Mesothelial cell of epicardium (in vitro differentiated cells): ENCODE data around the gene MRPL12.

DNA sequence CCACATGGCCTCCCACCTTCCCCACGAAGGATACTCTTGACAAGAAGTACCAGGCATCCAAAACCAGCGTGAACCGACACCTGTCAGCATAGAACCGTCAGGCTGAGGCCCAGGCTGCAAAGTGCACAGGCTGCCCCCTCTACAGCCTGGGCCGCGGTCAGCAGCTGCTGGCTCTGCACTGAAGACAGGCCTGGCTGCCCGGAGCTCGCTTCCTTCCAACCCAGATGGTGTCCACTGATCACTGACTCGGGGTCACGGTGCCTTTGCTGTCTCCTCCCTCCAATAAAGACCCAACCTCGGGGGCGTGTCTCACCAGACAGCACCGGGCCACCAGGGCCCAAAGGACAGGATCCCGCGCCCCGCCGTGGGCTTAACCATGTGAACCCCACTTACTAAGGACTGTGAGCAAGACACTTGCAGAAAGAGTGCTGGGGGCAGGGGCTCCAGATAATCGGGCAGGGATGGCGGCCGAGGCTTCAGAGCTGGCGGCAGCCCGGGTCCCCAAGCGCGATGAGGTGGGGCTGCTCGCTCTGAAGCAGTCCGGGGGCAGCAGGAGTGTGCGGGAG lies 731 bp downstream of the FAAP100 start:
- PRO-cap, result no peak

GRCh38 chr17:81551905-81552273 lies 264 bp downstream of the FAAP100 start:
- PRO-cap, result no peak

DNA sequence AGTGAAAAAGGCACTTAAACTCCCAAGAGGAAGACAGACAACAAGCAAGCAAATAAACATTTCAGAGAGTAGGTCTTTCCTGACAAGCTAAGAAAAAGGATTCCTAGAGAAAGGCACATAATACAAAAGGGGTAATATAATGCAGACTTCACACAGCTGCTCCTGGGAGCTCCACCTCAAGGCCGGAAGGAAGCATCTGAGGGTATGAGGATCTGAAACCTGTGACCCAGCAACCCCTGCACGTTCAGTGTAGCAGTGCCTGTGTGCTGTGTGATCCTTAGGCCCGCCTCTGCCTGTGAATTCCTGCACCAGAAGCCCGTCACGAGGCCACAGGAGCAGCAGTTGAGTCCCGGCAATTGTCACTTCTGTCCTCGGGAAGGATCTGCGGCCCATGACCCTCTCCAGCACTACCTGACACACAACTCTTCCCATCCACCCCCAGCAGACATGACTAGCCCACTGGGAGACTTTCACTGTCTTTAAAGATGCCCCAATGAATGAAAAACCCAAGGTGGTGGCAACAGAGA lies 38.5 kb downstream of the NPLOC4 start:
- PRO-cap, result no peak

DNA sequence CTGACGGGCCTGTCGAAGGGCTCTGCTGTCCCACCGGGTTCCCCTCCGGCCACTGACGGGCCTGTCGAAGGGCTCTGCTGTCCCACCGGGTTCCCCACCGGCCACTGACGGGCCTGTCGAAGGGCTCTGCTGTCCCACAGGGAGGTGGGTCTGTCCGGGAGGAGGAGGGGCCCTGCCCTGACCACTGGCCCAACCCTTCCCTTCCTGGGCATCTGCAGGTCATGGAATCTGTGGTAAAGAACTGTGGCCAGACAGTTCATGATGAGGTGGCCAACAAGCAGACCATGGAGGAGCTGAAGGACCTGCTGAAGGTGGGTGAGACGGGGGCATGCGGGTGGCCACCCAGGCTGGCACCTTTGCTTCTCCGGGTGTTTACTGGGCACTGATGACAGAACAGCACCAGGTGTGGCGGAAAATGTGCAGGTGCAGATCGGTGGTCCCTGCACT lies 3.0 kb downstream of the HGS start:
- PRO-cap, result no peak

GRCh38 chr17:81689443-81690491 lies 6.0 kb downstream of the HGS start:
- PRO-cap, result no peak

DNA sequence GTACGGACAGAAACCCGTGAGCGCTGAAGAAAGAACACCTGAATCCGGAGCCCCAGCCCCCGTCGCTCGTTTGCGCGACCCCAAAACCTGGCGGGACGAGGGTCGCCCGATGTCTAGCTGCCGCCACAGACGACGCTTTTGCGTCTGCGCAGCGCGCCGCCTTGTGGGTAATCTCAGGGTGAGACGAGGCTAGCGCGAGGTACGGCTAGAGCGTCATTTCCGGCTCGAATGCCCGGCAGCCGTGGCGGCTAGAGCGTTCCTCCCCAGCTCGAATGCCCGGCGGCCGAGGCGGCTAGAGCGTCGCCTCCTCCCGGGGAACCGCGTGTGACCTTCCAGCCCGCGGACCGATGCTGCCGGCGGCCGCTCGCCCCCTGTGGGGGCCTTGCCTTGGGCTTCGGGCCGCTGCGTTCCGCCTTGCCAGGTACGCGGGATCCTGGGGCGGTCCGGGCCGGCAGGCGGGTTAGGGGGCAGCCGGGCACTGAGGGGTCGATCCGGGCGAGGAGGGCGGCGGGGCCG lies at the start of gene MRPL12:
TSS of gene MRPL12 (plus strand) at position 213 of the 516 bp plus-strand sequence.
- PRO-cap, result bidirectional peak, plus-strand start at position 260 of the sequence, minus-strand start at position 148 of the sequence

- PRO-cap, result no peak
Measured at GRCh38 chr17:81822482-81823266, 10.4 kb downstream of the MCRIP1 start.

DNA sequence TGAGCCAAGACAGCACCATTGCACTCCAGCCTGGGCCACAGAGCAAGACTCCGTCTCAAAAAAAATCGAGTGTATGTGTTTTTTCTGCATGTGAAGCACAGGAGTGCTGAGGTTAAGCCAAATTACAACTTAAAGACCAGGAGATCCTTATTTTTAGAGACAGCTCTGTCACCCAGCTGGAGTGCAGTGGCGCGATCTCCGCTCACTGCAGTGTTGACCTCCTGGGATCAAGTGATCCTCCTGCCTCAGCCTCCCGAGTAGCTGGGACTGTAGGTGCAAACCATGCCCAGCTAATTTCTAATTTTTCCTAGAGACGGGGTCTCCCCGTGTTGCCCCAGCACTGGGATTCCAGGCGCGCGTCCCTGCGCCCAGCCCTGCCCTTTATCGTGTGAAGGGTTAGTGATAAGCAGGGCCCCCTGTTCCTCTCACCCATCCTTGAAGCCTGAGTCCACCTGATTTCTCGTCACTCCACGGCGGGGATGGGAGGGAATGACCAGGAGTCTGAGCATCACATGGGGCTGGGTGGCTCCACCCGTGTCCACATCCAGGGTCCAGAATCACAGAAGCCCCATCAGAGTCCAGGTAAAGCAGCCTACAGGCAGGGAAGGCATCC lies 7.6 kb upstream of the PPP1R27 start:
- PRO-cap, result no peak

DNA sequence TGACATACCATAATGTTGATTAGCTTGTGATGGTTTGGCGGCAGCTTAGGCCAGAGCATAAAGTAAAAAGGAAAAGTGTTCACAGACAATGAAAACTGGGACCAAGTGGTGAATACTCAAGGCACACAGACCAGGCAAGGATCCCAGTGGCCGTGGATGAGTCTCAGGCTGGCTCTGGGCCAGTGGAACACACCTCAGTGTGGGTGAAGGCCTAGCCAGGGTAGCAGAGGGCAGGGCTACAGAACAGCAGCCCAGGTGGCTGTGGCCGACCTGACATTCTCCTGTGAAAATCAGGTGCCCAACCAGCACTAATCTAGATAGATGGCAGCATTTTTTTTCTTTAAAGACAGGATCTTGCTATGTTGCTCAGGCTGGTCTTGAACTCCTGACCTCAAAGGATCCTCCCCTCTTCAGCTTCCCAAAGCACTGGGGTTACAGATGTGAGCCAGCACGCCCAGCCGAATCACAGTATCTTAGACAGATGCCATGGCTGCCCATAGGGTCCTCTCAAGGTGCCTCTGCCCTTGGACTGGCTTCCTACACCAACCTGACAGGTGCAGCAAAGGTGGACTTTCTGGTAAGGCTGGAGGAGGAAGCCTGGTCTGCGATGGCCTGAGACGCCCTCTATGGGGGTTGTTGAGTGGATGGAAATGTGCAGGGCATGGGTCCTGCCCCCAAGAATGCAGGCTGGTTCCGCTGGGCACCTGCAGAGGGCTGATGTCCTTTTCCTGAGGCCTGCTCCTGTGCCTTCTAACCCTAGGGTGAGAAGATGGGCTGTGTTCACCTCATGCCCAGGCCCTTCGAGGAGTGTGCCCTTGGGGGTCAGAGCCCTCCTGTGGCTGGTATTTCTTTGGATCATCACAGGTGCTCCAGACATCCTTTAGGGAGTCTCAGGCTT lies 3.7 kb upstream of the P4HB start:
- PRO-cap, result no peak

- PRO-cap, result no peak
Measured at GRCh38 chr17:81905820-81906285, 3.8 kb downstream of the NPB start.

DNA sequence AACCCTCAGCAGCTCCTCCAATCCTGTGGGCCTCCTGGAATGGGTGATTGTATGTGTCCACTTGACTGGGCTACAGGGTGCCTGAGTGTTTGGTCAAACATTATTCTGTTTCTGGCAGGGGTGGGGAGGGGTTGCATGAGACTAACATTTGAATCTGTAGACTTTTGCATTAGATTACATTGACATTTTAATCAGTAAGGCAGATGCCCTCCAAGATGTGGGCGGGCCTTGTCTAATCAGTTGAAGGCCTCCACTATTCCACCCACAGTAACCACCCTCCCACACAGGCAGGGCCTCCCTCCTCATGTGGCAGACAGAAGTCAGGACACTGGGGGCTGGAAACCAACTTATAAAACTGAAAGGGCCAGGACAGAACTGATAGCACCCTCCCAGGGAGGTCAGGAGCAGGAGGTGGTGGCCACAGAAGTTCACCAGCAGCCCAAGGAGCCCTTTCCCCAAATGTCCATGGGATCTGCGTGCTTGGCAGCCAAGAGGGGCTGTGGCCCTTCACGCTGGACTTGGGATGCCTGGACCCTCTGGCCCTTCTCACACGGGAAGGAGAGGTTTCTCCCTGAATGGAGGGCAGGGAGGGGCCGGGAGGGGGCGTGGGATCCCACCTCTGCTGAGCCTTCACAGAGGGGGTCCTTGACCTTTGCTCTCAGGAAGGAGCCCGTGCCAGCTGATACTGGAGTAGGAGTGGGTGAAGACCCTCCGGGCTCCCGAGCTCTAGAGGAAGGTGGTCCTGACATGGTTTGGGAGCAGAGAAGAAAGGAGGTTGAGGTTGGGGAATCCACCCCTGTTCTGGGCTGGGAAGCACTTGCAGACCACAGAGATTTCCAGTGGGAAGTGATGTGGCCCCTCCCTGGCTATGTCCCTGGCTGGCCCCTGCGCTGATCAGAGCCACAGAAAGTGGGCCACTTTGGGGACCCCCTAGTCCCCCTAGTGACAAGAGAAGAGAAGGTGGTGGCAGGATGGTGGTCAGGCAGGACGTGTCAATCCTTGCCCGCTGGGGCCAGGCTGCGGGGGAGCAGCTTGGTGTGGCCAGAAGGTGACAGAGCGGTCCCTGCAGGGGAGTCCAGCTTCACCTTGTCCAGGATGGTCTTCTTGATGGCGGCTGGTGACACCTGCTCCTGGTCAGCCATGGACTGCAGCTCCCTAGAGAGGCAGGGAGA lies 4.5 kb downstream of the PYCR1 start:
- PRO-cap, result no peak

GRCh38 chr17:82029754-82030935 lies 1.3 kb upstream of the RAC3 start:
- PRO-cap, result no peak

DNA sequence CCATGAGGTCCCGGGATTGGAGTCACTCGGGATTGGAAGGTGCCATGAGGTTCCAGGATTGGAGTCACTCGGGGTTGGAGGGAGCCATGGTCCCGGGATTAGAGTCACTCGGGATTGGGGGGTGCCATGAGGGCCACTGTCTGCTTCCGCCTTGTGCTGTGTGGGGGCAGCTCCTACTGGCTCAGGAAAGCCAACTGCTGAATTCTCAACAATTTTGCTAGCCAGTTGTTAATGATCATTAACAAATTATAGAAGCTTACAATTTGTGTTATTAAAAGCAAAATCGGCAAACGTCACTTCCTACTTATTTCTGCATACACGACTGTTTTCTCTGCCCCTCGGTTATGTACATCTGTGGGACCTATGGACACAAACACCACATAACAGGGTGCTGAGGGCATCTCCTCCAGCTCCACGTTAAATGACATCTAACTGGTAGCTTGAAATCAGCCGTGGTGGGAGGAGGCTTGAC lies 2.6 kb downstream of the DCXR start:
- PRO-cap, result no peak

- PRO-cap, result no peak
Measured at GRCh38 chr17:82077109-82077668, 11.6 kb upstream of the DUS1L start.

- PRO-cap, result no peak
Measured at GRCh38 chr17:82083128-82083619, 14.9 kb downstream of the FASN start.

- PRO-cap, result unidirectional peak, plus-strand start at chr17:82097568
Measured at GRCh38 chr17:82096858-82097978, 818 bp downstream of the FASN start.

DNA sequence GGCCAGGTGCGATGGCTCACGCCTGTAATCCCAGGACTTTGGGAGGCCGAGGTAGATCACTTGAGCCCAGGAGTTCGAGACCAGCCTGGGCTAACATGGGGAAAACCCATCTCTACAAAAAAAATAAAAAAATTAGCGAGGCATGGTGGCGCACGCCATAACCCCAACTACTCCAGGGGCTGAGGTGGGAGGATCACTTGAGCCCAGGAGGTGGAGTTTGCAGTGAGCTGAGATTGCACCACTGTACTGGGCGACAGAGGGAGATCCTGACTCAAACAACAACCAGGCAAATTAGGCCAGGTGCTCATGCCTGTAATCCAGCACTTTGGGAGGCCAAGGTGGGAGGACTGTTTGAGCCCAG lies 19.0 kb upstream of the FASN start:
- PRO-cap, result no peak

DNA sequence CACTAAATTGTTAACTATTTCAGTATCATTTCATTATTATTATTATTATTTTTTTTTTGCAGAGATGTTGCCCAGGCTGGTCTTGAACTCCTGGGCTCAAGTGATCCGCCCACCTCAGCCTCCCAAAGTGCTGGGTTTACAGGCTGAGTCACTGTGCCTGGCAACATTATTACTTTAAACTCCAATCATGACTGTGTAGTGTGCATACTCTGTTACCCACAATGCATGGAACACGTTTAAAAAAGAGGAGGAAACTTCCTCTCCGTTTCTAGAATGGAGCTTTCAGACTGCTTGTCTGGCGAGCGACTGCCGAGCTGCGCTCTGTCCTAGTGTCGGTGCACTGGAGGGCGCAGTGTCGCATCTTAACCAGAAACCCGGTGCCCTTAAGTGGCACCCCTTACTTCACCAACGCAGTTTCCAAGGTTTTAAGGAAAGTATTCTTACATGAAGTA lies 22.1 kb upstream of the FASN start:
- PRO-cap, result no peak

DNA sequence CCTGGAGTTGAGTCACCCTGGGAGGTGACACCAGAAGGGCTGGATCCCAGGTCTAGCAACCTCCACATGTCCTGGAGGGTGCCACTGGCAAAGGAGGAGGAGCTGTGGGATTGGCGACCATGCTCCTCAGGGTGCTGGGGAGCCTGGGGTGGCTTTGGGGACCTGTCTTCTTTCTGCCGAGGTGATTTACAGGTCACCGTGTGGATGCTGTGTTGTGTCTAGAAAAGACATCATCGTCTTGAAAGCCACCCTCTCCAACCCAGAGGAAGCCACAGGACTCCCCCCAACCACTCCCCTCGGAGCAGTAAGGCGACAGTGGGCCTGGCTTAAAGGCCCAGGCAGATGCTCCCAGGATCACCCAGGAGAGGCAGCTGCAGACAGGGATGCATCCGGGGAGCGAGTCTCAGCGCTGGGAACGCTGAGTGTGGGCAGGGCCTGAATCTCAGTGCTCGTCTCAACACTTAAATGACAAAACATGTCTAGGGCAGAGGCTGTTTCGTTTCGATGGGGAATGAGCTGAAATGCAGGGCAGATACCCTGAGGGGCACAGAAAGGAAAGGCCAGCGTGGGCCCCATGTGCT lies 29.7 kb upstream of the FASN start:
- PRO-cap, result no peak

DNA sequence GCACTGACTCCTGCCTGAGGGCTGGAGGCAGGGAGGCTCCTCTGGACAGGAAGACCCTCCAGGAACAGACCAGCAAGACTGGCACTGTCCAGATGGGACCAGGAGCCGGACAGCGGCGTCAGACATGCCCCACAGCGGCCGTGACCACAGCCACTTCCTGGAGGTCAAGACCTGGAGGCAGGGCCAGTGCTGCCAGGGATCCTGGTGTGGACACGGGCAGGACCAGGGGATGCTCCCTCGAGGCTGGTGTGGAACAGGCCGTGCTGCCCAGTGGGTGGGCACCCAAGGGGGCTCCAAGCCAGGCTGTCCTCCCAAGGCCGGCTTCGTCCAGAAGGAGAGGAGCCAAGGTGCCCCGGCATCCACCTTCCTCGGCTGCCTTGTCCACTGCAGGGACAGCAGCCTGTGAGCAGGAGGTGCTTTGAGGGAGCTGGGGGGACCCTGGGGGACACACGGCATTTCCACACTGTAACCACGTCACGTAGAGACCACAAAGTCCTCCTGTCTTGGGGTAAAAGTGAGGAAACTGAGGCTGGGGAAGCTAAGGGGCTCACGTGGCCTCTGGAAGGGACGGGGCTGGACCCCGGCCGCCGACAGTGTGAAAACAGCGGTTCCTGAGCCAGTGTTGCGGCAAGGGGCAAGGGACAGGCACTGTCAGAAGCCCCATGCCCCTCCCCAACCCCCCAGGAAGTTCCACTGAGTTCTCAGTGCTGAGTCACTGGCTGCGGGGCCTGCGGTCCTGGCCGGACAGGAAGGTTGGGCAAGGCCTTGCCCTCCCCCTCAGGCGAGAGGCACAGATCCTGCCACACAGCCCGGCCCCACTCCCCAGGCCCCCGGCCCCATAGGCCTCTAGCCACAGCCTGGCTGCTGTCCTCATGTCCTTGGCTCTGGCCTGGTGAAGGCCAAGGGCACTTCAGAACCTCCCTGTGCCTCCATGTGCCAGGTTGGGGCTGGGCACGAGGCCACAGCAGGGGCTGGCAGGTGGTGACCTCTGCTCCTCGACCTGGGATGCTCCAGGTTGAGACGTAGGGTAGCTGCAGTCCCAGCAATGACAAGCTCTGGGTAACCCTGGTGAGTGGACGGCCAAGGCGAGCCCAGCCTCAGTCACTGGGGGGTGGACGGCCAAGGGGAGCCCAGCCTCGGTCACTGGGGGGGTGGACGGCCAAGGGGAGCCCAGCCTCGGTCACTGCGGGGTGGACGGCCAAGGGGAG lies 4.9 kb upstream of the CCDC57 start:
- PRO-cap, result no peak